ENCODE measurements around the genes FUT9, GPR63, NDUFAF4 and MMS22L.

GRCh38 chr6:90479192-90479537 lies 107.7 kb downstream of the MAP3K7 start:
- PRO-cap = no peak
- RAMPAGE, long total RNA, 3 experiments = no peak in any of the 3 experiments

DNA sequence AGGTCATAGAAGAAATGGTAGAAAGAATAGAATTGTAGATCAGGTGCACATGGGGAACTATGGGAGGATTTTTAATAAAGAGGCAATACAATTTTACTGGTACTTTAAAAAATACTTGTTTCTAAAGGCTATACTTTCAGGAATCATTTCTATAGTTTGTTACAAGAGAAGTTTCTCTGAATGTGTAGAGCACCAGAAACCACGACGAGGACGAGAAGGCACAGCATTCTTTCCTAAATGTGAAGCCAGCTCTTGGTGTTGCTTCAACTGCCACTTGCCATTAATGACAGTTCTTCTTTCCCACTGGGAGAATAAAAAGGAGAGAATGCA lies 1300.1 kb downstream of the EPHA7 start:
- PRO-cap = no peak
- RAMPAGE, long total RNA, 3 experiments = no peak in any of the 3 experiments

GRCh38 chr6:92875233-92875791 lies 544.0 kb downstream of the EPHA7 start:
- PRO-cap = no peak
- RAMPAGE, long total RNA, 3 experiments = no peak in any of the 3 experiments

DNA sequence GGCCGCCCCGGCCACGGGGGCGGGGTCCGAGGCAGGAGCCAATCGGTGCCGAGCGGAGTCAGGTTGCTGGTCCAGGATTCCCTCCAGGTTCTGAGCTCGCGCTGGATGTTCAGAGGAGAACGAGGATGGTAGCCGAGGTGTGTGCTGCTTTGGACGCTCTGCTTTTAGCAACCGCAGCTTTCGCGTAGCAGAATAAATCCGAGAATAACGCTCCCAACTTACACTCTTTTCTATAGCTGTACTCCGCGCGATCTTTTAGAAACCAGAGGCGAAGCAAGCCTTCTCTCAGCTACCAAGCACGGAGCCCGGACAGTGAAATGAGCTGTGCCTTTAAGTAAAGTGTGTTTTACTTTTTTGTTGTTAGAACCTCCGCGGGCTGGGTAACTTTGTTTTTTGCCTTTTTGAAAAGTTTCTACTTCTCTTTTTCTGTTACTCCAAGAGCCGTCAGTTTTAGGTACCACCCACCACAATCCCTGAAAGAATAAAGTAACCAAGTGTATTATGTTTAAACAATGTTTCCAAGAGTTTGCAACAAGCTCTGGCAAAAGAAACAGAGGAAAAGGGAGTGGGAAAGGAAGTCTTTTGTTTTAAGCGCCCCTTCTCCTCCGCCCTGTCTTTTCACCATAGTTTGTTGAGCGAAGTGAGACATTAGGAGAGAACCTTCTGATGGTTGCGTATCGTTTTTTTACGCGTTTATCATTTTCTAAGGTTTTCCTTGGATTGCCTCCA lies 515 bp upstream of the EPHA7 start:
- PRO-cap = bidirectional peak, plus-strand start at position 112 of the sequence, minus-strand start outside the sequence
- RAMPAGE, long total RNA, 3 experiments = no peak in any of the 3 experiments

GRCh38 chr6:93994981-93995361 lies 575.6 kb upstream of the EPHA7 start:
- PRO-cap = no peak
- RAMPAGE, long total RNA, 3 experiments = no peak in any of the 3 experiments

GRCh38 chr6:94942014-94942583 lies 635.2 kb upstream of the MANEA start:
- PRO-cap = no peak
- RAMPAGE, long total RNA, 3 experiments = no peak in any of the 3 experiments

DNA sequence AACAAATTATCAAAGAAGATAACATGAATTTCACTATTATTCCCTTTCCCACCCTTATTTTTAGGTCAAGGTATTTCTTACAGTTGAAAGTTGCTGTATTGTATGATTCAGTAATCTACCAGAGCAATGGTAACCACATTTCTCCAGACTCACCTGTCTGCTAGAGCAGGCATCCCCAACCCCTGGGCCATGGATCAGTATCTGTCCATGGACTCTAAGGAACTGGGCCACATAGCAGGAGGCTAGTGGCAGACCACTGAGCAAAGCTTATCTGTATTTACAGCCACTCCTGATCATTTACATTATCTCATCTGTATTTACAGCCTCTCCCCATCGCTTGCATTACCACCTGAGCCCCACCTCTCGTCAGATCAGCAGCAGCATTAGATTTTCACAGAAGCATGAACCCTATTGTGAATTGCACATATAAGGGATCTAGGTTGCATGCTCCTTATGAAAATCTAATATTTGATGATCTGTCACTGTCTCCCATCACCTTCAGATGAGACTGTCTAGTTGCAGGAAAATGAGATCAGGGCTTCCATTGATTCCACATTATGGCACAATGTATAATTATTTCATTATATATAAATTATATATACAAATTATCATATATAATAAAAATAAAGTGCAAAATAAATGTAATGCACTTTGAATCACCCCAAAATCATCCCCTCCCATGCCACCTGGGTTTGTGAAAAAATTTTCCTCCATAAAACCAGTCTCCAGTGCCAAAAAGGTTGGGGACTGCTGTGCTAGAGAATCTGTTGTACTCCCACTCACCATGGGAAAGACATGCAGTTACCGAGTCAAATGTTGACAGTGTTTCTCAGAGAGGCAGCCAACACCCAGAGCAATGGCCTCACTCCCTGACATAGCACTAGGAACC lies 60.2 kb upstream of the MANEA start:
- PRO-cap = no peak
- RAMPAGE, long total RNA, 3 experiments = no peak in any of the 3 experiments

DNA sequence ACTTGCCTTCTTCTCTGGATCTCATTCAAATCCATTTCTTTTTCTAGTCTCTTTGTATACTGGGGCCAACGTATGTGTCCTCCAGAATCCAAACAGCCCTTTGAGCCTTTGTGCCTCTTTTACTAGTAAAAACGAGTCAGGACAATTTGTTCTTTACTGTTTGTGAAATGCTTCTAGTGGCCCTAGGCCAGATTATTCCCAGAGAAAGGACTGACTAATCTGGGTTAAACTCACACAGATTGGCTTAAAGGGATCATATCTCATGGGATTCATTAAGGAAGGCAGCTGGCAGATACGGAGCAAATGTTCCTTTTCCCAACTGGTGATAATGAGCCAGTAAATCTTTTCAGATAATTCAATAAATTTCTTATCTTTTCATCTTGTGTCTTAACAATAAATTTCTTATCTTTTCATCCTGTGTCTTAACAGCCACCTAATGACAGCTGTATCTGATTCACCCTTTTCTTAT lies 32.0 kb upstream of the MANEA start:
- PRO-cap = no peak
- RAMPAGE, long total RNA, 3 experiments = no peak in any of the 3 experiments

GRCh38 chr6:96015205-96016053 lies at the start of gene FUT9:
FUT9 (plus strand) TSS chr6:96015974.
- PRO-cap = no peak
- RAMPAGE, long total RNA, 3 experiments = no peak in any of the 3 experiments

- PRO-cap = no peak
- RAMPAGE, long total RNA, 3 experiments = no peak in any of the 3 experiments
Measured at GRCh38 chr6:96016054-96016537, 322 bp downstream of the FUT9 start.

- PRO-cap = no peak
- RAMPAGE, long total RNA, 3 experiments = no peak in any of the 3 experiments
Measured at GRCh38 chr6:96499757-96500095, 21.9 kb upstream of the UFL1 start.

GRCh38 chr6:96542220-96543178 lies 20.4 kb upstream of the FHL5 start:
- PRO-cap = no peak
- RAMPAGE, long total RNA, 3 experiments = no peak in any of the 3 experiments

DNA sequence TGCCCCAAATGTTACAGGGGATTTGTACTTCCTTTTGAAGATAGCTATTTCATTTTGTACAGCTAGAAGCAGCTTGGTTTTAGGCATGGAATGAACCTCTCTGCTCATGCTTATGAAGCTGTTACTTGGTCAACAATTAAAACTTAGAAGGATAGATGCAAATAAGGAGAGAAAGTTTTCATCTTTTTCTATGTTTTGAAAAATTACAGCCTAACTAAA lies 14.6 kb downstream of the FHL5 start:
- PRO-cap = no peak
- RAMPAGE, long total RNA, 3 experiments = no peak in any of the 3 experiments

DNA sequence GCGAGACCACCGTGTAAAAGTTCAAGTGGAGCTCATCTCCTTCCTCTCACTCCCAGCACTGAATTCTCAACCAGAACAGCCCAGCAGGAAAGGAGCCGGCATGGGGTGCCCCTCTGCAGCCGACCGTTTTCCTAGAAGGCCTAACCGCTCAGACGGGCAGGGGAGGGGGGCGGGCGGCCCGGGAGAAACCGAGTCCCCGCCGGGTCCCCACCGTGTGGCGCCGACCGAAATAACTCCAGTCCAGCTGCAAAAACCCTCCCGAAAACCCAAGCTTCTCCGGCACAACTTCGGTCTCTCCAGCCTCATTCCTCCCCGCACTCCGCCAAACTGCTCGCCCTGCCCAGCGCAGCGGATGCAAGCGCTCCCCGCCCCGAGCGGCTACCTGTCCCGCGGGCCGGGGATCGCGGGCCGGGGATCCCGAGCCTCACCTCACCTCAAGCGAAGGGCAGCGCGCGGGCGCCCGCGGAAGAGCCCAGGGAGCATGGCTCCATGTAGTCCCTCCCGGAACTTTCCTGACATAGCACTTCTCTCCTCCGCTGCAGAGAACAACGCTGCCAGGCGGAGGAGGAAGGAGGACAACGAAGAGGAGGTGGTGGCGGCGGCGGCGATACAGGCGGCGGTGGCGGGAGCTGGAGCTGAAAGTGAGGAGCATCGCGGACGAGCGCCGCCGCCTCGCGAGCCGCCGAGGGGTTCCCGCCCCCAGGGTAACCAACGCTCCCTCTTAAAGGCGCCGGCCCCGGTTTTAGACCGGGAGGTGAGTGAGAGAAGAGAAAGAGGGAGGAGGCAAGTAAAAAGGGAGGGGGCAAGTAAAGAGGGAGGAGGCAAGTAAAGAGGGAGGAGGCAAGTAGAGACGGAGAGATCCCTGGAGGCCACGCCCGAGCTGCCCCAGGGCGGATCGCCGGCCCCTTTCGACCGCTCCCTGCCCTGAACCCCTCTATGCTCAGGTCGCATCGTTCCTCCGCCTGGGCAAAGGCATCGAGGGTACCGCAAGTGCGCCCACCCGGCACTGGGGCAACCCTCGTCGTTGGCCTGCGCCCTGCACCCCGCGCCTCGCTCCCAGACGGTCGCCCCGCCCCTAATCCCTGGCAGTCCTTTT lies at the start of gene GPR63:
TSS of gene GPR63 (minus strand) at position 643 of the 1,096 bp plus-strand sequence.
- PRO-cap = bidirectional peak, plus-strand start at position 853 of the sequence, minus-strand start at position 637 of the sequence
- RAMPAGE, long total RNA, 3 experiments = start-site peak on the minus strand in 1 of 3 experiments, centred at position 677 of the sequence, 5 reads per replicate

DNA sequence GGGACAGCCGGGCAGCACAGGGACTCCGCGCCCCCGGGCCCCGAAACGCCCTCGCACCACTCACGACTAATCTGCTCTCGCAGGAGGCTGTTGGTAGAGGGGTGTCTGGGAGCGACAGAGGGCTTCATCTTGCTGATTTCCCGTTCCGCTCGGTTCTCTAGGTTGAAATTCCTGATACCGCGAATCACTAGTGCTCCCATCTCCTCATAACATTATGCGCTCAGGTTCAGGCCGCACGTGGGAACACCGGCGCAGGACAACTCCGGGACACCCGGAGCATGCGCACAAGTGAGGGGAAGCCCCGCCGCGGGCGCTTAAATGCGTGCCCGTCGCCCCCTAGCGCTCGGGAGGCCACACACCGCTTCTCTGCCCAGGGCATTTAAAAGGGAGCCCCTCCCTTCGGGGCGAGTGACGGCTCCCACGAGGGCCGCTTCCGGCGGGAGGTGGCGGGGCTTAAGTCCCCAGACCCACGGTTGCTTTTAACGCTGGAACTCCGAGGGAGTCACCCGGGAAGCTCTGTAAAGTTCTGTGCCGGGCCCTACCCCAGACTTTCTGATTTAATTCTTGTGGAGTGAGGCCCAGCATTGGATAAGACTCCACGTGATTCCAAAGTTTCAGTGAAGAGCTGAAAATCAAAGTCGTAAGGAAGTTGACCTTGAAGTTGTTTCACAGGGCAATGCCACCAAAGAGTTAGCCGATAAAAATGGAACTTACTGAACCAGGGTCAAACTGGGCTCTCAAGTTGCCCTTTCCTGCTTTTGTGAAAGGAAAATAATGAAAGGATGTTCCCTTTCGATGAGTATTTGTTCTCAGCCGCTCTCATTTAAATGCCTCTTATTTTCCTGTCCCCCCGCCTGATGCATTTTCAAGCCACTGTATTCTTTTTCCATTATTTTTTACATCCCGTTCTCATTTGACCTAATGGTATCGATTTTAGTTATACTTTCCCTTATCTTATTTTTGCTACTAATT lies at the start of gene NDUFAF4:
TSS of gene NDUFAF4 (minus strand) at position 290 of the 972 bp plus-strand sequence.
- PRO-cap = bidirectional peak, plus-strand start at position 425 of the sequence, minus-strand start at position 282 of the sequence
- RAMPAGE, long total RNA, 3 experiments = start-site peak on the minus strand in 3 of 3 experiments, centred at positions 246 to 252 of the sequence, 566 to 837 reads per replicate

- PRO-cap = no peak
- RAMPAGE, long total RNA, 3 experiments = start-site peak on the minus strand in 3 of 3 experiments, at chr6:97283205-97283242 at its widest, 16 to 23 reads per replicate
Measured at GRCh38 chr6:97282777-97283844, at the start of gene MMS22L. MMS22L (minus strand) TSS chr6:97283216.

DNA sequence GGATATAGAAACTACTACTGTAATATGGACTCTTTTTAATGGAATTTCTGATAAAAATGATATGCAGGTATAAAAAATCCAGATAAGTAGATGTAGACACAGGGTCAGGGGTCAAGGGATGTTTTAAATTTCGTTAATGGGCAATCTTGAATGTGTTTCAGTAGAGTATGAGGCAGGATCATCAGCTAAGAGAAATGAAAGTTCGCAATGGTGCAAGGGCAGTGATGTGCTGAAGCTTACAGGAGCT lies 681.3 kb upstream of the MMS22L start:
- PRO-cap = no peak
- RAMPAGE, long total RNA, 3 experiments = no peak in any of the 3 experiments

- PRO-cap = no peak
- RAMPAGE, long total RNA, 3 experiments = no peak in any of the 3 experiments
Measured at GRCh38 chr6:98922943-98923847, 24.6 kb downstream of the FBXL4 start.

DNA sequence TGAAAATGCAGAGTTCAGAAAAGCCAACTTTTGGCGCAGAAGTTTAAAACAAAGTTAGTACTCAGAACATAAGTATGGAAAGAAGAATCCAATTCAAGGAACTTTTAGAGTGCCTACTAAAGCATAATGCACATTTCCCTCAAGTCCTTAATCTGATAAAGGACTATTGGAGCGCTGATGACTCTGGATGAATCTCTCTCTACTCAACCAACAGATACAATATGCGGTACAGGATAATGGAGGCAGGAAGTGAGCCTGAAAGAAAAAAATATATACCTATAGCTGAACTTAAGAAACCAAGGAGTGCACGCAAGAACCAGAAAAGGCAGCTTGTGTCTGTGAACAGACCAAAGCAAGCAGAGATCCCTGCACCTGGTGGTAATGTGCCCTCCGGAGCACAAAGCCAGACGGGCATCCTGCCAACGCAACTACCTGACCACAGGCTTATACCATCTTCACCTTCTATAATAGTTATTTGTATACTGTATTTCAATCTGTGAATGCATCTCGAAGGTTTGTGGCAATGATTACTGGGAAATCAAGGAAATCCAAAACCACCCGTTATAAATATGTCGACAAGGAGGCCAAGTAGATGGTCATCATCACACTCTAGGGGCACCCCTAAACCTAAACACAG lies 961 bp downstream of the FBXL4 start:
- PRO-cap = no peak
- RAMPAGE, long total RNA, 3 experiments = no peak in any of the 3 experiments

DNA sequence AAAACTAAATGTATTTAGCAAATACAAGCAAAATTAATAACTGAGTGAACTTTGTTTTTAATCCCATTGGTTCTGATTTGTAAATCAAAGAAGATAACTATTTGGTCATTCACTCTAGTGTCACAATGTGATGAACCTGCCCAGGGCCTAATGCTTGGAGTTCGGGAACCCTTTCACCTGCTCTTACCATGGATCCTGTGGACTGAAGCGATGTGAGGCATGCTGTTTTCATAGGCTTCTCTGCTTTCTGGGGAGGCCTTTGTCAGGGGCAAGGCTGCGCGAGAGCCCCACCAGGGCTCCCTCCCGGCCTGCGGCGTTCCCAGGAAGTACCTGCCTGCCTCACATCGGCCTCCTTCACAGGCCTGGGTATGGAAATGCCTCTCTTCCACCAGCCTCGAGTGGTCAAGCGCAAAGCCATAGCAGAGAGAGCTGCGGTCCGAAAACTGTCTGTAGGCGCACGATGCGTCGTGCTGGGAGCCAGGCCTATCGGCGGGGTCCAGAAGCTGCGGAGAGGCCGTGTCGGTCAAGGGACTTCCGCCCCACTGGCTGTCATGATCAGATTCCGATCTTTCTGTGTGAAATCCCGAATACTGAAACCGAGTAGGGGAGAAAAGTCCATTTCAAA lies 71.3 kb downstream of the SIM1 start:
- PRO-cap = no peak
- RAMPAGE, long total RNA, 3 experiments = no peak in any of the 3 experiments